A172 (cell line): ENCODE measurements around a stretch of chr1.

DNA sequence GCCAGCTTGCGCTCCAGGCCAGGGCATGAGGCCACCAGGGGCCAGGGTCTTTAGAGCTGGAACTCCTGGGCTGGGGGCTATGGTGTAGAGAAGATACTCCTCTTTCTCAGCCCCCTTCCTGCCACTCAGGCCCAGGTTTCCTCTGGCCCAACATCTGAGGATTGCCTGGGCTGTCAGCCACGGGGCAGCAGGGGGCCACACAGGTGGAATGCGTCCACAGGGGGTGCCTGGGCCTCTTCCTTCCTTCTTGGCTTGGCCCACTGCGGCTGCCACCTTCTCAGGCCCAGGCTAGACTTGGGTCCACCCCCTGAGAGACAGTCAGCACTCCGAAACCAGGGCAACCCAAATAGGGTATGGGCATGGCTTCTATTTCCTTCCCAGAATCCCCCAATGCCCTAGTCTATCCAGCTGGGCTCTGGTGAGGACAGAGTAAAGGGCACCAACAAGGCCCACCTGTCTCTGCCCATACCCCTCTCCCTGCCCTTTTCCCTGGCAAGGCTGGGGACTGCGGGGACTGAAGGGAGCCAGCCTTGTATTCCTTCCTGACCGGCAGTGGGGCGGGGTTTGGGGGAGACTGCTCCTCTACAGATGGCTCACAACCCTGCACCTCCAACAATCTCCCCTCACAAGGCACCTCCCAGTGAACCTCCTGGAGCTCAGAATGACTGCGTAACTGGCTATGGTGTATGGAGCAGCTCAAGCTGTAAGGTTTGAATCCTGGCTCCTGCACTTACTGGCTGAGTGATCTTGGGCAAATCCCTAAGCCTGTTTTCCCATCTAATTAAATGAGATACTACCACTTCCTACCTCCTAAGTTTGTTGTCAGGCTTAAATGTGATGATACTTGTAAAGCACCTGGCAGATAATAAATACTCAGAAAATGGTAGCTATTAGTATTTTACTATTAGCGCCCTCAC lies 3.9 kb downstream of the FHL3 start:
- RAMPAGE, long total RNA, result no peak

DNA sequence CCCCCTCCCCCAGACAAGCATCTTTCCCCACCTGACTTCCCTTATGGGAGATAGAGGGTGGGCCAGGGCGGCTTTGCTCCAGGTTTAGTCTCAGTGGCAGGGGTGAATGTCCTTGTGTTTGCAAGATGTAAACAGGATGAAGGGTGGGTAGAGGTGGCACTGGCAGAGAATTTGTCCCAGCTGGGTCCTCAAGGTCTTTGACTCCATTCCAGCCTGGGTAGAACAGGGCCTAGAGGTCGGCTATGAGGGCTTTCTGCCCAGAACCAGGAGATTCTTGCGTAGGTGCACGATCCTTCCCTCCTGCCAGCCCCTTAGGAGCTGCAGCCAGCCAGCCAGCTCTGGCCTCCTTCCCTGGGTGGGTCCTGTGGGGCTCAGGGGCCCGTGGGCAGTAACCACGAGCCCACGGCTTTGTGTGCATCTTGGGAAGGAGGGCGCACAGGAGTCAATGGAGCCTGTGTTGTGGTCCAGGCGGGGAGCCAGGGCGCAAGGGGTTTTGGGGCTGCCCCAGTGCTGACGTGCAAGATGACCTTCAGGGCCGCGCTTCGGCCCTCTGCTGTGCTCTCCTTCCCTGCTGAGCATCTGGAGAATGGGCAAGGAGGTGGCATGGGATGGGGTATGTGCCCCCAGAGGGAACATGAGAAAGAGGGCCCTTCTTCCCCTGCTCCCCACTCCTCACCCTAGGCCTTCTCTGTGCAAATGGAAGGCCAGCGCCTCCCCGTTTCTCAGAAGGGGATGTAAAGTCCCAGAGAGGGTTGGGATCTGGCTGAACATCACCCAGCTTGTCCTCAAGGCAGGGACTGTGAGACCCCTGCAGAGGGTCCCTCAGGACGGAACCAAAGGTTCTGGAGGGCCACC lies 15.8 kb downstream of the POU3F1 start:
- RAMPAGE, long total RNA, result no peak

DNA sequence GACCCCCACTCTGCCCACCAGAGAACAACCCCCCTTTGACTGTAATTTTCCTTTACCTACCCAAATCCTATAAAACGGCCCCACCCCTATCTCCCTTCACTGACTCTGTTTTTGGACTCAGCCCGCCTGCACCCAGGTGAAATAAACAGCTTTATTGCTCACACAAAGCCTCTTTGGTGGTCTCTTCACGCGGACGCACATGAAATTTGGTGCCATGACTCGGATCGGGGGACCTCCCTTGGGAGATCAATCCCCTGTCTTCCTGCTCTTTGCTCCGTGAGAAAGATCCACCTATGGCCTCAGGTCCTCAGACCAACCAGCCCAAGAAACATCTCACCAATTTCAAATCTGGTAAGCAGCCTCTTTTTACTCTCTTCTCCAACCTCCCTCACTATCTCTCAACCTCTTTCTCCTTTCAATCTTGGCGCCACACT lies 378.7 kb upstream of the POU3F1 start:
- RAMPAGE, long total RNA, result no peak

DNA sequence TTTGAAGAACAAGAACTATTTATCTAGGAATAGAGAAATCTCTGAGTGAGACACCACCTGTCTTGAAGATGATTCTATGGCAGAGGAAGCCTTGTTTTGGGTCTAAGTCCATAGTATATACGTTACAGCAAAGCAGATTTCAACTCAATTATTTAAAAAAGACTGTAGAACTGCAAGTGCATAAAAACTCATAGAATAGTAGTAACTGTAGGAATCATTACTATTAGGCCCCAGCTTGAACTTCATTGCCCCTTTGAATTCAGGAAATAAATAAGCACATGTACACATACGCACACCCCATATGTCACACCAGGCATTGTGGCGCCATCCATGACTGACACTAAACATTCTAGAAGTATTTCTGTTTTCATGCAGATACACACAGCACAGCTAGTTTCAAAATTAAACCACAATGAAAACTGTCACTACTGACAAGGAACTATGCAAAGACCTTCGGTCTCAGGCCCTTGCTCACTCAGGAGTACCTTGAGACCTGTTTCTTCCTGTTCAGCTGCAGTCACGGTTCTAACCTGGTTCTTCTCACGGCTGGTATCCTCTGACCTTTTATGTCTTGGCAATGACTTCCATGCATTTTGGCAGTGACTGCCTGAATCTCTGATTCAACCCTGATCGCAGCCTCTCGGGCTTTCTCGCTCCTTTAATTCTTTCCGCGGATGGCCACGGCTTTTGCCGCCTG lies 384.9 kb downstream of the RRAGC start:
- RAMPAGE, long total RNA, result no peak

GRCh38 chr1:38558887-38559147 lies 300.8 kb downstream of the RRAGC start:
- RAMPAGE, long total RNA, result no peak

GRCh38 chr1:38579830-38580152 lies 279.8 kb downstream of the RRAGC start:
- RAMPAGE, long total RNA, result no peak

DNA sequence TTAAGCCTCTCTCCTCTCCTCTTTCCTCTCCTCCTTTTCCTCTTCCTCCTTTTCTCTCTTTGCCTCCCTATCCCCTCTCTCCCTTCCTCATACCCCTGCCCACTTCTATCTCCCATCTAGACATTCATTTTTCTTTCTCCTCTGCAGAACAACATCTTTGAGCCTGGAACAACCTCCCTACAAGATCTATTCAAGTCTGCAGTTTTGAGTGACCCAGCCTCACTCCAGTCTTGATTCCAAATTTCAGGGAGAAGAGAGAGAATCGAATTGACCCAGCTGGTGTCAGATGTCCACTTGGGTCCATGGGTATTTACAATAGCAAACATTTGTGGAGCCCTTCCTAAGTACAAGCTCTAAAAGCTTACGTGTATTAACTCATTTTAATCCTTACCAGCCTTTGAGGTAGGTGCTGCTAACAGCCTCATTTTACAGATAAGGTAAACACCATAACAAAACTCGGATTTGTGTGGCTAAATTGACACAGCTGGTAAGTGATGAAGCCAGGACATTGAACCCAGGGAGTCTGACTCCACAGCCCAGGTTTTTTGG lies 138.5 kb downstream of the RRAGC start:
- RAMPAGE, long total RNA, result no peak

- RAMPAGE, long total RNA, result no peak
Measured at GRCh38 chr1:38727922-38728938, 131.3 kb downstream of the RRAGC start.

DNA sequence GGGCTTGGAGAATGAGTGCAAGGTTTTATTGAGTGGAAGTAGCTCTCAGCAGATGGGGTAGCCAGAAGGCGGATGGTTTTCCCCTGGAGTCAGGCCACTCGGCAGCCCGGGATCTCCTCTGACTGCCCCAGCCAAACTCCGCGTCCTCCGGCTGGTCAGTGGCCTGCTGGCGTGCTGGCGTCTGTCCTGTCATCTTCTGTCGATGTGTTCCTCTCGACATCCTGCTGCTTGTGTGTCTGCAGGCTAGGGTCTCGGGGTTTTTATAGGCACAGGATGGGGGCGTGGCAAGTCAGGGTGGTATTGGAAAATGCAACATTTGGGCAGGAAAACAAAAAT lies 27.5 kb upstream of the GJA9 start:
- RAMPAGE, long total RNA, result no peak

- RAMPAGE, long total RNA, result no peak
Measured at GRCh38 chr1:38990285-38990752, 757 bp upstream of the AKIRIN1 start.

DNA sequence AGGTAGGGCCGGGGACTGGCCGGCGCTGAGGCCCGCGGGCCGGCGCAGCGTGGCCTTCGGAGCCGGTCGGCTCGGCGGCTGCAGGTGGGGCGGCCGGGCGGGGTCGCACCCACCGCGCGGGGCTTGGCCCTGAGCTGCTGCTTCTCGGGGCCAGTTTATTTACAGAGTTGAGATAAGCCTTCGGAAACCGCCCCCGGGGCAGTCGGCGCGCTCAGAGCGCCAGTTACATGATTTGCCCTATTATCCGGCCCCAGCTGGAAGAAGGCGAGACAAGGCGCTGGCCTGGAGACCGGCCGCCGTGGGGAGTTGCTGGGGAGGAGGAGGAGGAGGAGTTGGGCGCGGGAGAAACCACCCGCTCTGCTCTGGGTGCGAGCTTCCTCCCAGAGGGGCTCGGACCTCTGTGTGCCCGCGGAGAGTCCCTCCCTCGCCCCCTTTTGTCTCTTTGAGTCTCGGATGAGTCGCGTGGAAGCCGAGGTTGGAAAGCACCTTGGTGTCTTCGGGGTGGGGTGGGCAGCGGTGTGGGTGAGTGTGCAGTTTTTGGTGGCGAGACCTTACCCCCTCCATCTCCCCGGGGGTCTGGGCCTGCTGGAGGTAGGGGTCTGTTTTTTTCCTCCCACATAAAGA lies 79.7 kb downstream of the NDUFS5 start:
- RAMPAGE, long total RNA, result no peak

- RAMPAGE, long total RNA, result no peak
Measured at GRCh38 chr1:39106340-39107413, 80.5 kb downstream of the NDUFS5 start.

DNA sequence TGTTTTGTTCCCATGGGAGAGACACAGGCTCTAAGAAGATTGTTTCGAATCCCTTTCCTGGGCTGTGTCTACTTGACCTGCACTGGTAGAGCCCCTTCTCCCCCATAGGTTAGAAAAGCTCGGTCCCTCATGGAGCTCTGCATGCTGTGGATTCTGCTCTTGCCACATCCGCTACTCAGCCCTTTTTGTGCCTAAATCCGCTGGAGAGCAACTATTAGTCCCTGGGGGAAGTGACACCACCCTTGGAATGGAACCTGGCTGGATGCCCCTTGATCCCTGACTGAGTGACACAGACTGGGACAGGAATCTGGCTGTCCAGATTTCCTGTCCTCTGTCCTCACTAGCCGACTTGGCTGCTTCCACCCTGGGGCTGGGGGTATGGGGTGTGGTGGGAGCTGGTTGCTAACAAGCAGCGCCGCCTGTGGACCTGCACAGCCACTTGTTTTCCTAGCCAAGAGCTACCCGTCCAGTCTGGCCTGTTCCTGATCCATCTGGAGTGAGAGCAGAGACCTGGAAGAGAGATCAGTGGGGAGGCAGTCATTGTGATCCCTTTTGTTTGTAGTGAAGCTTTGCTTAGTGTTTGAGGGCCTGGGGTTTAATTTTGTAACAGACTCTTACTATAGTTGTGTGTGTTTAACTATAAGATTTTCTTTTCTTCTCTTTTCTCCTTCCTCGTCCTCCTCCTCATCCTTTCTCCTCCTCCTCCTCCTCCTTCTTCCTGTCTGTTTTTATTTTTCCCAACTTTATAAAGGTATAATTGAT lies 71.5 kb upstream of the MACF1 start:
- RAMPAGE, long total RNA, result no peak

DNA sequence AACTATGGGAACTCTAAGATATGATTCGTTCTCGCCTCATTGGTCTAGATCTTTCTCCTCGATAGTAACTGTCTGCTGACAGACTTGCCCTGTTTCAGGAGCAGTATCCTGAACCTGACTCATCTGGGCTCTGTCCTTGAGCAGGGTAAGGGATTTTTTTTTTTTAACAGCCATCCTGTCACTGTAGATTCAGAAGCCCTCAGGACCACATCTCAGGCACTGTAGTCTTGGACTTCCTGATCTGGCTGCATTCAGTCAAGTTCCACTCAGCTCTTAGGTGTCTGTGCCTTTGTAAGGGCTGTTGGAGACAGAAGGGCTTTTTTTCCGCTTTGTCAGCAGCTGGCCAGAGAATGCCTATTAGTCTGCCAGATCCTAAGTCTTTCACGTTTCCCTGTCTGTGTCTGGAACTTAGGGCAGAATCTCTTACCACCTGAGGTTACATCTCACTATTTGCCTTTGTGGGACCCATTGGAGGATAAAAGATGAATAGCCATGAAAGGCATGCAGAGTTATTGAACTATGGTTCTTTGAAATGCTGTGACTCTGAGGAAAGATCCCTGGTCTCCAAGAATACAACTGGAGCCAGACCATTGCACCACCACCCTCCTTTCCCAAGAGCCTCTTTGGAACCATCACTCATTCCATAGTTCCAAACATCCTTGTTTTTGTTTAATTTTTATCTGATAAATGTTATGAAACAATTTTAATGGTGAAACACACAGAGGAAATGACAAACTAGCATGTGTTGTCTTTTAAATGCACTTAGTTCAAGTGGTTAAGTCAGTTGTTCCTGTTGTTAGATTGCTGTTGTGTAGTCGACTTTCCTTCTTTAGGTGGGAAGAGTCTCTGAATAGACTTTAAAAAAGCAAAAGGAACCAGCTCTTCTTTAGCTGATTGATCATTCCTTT lies 49.7 kb upstream of the MACF1 start:
- RAMPAGE, long total RNA, result no peak

DNA sequence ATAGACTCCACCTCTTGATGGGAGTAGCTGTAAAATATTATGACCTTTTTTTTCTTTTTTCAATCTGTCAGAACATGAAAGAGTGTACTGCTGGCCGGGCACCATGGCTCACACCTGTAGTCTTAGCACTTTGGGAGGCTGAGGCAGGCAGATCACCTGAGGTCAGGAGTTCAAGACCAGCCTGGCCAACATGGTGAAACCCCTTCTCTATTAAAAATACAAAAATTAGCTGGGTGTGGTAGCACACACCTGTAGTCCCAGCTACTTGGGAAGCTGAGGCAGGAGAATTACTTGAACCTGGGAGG lies 91.8 kb downstream of the MACF1 start:
- RAMPAGE, long total RNA, result no peak

- RAMPAGE, long total RNA, result no peak
Measured at GRCh38 chr1:39361280-39361923, 130.0 kb upstream of the BMP8A start.

GRCh38 chr1:39541161-39541753 lies 35.3 kb downstream of the PABPC4 start:
- RAMPAGE, long total RNA, result no peak

DNA sequence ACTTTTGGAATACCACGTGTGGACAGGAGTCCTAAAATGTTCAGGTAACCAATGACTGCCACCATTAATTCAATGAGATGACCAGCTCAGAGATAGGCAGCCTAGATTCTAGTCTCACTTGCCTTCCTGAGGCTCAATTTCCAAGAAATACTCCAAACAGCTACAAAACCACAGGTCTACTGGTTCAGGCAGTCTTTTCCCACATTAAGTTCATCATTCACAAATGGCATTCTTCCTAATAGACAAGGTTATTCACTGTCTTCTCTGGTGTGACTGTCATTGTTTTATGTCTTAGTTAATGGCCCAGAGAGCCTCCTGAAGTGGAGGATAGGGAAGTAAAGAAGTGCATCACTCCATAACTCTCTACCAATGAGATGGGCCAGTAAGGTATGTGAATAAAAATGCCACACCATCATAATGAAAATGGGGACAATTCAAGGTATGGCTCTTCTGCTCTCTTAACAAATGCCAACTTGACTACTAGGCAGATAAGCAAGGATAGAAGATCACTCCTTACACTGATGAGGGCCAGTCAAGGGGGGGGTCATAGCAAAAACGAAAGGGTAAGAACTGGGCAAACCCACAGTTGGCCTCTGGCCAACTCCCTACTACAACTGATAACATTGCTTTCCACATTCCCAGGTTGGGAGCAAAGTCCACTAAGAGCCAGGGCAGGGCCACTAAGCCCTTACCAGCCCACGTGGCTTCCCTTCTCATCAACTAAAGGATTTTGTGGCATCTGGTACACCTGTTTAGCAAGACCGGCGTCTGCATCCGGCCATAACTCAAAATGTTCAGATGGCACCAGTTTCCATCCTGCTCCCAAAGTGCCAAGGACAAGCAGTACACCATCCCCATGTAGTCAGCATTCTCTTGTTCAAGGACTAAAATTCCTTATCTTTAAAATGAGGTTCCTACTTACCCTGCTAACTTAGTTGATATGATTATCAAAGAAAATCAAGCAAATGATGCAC lies 10.0 kb downstream of the PABPC4 start:
- RAMPAGE, long total RNA, result no peak

DNA sequence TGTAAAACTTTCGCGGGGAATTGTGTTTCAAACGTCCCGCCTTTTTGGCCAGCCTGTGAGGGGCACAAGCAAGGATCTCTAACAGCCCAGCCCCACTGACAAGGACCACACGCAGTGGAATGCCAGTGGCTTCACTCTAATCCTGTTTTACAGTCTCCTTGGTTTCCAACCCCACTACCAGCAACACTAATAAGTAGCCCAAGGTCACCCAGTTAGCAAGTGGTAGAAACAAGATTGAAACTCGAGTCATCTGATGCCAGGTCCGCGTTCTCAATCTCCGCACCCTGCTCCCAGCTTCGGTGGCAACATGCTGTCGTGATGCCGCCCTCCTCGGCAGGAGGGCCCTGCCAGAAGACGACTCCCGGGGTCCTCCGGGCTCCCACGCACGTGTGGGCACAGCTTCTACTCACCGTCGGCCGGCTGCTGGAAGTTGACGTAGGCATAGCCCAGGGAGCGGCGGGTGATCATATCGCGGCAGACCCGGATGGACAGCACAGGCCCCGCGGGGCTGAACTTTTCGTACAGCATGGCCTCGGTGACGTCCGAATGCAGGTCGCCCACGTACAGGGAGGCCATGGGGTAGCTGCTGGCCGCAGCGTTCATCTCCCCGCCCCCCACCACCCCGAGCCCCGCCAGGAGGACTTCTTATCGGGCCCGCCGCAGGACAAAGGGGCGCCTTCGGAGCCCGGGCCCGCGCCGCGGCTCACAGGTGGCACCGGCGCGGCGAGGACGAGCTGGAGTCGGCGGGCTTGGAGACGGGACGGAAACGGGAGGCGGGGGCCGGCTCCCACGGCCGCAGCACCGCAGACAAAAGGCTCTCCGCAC lies 1.0 kb downstream of the PABPC4 start:
- RAMPAGE, long total RNA, result no peak

DNA sequence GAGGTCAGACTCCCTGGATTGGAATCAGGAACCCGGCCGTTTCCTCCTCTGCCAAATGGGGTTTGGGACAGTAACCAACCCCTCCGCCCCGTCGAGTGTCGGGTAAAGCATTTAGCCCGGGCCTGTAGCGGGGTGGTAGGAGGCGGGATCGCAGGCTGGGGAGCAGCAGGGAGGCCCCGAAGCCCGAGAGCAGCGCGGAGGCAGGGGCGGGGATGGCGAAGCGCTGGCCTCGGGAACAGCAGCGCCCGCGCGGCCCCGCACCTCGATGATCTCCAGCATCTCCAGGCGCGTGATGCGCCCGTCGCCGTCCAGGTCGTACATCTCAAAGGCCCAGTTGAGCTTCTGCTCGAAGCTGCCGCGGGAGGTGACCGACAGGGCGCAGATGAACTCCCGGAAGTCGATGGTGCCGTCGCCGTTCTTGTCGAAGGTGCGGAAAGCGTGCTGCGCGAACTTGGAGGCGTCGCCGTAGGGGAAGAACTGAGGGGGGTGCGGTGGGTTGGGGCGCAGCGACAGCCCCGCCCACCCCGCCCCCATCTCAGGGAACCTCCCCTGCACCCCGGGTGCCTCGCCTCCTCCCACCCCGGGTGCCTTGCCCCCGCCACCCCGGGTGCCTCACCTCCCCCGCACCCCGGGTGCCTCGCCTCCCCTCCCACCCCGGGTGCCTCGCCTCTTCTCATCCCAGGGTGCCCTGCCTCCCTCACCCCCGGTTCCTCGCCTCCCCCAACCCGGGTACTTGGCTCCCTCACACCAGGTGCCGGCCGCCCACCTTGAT lies 7.4 kb downstream of the HPCAL4 start:
- RAMPAGE, long total RNA, result no peak